Vein endothelial cell (primary cell): Measurements from ENCODE around the genes CHD2 and RGMA.

DNA sequence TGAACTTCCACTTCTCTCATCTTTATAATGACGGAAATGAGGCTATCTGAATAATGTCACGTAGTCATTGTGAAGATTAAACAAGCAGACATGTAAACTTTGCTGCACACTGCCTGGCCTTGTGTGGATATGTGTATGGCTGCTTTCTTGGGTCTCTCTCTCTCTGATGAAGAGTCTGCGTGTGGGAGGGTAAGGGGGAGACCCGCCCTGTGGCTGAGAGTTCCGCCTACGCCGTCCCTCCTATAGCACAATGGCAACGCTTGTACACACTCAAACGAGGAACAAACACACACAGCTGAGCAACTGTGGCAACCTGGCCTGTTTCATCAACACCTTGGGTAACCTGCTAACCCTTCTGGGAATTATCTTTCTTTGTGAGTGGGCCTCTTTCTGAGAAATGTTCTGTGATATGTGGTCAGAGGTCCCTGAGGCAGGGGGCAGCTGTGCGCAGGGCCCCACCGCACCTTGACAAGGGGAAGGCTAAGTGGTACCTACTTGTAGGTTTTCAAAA is 369.9 kb downstream of the SV2B start:
- CAGE, long polyA plus RNA, result no peak

DNA sequence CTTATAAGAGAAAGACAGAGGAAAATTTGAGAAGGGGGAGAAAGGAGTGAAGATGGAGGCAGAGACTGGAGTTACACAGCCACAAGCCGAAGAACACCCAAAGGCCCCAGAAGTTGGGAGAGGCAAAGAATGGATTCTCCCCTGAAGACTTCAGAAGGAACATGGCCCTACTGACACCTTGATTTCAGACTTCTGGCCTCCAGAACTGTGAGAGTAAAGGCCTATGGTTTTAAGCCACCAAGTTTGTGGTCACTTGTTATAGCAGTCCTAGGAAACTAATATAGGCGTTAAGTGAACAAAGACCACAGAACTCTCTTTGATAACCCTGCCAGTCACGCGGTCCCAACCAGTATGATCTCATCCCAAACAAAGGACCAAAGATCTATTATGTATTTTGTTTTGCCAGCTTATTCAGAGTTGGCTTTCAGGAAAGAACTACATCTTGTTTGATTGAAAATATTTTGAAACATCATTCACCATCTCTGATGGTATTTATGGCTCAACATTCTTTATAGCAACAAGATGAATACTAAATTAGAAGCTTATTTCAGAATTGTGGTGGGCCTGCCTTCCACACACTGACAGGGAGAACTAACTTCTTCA is 294.5 kb upstream of the SLCO3A1 start:
- CAGE, long polyA plus RNA, result no peak

DNA sequence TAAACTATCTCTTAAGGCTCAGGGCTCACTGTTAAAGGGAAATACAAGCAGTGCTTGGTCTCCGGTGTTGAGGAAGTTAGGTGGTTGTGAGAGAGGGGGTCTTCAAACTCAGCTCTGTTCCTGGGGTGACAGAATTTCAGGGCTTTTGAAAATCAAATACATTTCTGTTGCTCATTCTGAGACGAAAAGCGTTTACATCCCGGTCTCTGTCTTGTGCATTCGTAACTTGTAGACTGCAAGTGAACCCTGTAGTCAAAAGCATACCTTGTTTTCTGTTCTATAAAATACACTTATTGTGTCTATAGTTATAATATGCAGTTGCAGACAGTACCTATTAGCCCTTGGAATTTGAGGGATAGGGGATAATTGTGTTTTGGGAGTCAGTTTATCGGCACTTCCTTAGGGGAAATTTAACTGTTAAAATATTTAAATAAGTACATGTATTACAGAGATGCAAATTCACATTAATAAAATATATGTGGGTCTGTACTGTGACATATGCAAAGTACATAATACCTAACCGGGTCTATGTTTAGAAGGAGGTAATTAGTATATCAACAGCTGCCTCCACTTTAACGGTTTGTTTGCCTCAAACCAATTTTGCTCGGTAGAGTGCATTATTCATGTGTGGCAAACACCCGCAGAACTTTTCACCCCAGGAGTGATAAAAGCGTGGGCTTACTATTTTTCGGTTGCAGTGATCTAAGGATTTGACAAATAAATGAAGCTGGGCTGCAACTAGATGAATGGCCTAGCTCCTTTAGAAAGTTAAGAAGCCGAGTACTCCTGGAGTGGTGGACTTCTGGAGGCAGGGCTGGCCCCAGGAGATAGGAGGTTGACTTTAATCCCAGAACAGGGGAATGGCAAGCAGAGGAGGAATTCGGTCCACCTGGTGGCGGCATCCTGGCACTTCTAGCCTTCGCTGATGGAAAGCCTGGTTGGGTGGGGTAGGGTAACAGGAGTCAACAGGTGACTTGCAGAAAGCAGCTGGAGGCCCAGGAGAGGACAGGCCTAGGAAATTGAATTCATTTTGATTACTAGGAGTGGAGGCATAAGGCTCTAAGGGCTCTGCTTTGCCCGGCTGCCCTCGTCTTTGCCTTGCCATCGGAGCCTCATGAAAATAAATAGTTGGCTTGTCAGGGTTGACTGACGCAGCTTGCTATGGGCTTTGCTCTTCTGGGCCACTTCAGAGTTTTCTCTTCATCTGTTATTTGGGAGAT is 2.2 kb downstream of the SLCO3A1 start:
- CAGE, long polyA plus RNA, result no peak

DNA sequence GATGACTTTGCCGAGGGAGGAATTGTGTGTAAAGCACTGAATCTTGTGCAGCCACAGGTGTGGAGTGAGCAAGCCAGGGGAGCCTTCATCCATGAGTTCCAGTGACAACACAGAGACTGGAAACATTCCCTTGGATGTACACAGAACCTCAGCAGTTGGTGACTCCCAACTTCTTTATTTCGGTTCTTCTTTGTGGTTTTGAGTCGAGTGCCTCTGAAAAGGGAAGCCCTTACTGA is 7.6 kb downstream of the SLCO3A1 start:
- CAGE, long polyA plus RNA, result no peak

DNA sequence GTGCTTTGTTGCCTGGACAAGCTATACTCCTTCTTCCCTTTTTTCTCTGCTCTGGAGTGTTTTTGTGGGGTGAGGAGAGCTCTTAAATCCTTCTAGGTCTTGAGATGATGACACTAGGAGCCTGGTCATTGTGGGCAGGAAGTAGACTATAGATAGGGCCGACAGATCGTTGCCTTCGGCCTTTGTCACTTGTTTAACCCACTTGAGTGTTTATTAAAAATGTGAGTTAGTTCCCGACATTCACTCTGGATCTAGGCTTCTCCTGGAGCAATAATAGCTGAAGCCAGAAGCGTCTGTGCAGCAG is 93.9 kb downstream of the SLCO3A1 start:
- CAGE, long polyA plus RNA, result no peak

DNA sequence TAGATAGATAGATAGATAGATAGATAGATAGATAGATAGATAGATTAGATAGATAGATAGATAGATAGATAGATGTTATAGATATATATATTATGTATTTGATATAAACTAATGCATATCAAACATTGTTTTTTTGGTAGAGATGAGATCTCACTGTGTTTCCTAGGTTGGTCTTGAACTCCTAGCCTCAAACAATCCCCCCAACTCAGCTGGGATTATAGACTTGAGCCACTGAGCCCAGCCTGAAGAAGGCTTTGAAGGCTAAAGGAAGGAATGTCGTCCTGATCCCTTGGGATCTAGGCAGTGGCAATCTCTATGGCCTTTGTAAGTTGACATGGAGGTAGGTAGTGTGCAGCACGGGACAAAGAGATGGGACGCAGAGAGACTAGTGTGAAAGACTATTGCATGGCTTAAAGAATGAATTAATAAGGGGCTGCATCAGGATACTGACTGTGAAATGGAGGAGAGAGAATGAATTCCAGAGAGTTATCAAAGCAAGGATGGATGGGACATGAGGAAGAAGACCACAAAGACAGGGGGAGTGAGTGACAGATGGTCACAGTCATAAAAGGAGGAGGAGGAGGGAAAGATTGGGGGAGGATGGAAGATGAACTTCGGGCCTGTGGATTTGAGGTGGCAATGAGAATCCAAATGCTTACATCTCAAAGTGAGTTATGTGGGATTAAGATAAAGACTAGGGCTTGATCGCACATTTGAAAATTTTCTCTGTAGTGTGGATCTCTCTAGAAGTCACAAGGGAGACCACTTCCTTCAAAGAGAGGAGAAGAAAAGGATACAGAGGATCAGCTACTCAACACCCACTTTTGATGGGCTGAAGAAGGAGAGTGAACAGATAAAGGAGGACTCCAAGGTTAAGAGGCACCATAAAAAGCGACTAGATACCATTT is 163.0 kb downstream of the SLCO3A1 start:
- CAGE, long polyA plus RNA, result no peak

GRCh38 chr15:92617282-92618274 is 38.0 kb downstream of the FAM174B start:
- CAGE, long polyA plus RNA, result no peak

- CAGE, long polyA plus RNA, result no peak
Observed at GRCh38 chr15:92638584-92639643, 16.7 kb downstream of the FAM174B start.

DNA sequence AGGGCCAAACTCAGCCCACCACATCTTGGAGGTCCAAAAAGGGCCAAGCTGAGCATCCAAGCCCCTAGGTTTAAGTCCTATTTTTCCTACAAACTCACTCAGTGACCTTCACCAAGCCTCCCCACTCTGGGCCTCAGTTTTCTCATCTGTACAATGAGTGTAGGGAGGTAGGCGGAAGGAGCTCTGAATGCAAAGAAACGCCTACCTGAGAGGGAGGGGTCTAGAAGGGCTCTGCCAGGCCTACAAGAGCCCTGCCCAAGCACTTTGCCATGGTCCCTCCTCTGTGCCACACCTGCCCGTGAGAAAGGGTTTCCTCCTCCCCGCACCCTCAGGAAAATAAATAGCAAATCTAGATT is 7.1 kb downstream of the FAM174B start:
- CAGE, long polyA plus RNA, result no peak

- CAGE, long polyA plus RNA, result no peak
Observed at GRCh38 chr15:92840174-92840575, 59.9 kb upstream of the CHD2 start.

DNA sequence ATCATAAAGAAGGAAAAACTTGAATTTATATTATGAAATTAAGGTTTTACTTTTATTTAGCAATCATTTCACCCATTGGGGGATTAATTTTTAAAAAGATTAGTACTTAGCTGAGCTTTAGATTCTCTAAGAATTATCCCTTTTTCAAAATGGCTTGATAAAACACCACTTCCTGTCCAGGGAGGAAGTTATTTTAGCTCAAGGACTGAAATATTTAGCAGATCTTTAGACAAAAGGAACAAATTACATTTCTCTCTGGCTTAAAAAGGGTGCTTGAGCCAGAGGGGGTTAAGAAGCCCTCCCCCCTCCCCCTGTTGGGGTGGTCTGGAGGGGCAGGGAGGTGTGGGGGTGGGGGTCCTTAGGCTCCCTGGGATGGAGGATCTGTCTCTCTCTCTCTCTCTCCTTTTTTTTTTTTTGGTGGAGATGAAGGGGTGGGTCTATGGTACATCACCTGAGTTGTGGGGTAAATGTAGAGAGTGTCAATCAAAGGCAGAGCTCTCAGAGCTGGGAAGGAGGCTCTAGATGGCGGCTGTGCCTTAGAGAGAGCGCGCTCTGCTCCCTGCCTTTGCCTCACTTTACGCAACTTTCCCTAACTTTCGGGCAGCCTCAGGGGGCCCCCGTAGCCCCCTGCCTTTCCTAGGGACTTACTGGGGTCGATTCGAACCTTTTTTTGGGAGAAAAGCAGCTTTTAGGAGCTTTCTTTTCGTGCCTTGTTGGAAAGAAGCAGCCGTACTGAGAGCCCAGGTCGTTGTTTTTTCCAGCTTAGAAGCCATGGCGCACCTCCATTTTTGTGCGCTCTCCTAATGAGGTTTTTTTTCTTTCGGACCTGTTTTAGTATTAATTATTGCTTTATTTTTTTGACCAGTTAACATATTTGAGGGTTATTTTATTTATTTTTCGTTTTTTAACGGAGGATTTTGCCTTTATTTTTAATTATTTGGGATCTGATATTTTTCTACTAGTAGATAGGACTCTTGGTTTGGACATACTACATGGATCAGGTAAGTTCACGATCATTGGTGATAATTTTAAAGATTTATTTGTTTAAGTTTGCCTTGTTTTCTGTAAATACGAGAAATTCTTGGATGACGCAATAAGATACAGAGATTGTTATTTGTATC is at the start of gene CHD2:
Gene CHD2 (plus strand): TSS at position 501 of the 1,121 bp plus-strand sequence.
- CAGE, long polyA plus RNA, result no peak

- CAGE, long polyA plus RNA, result no peak
Observed at GRCh38 chr15:92918754-92919028, 18.6 kb downstream of the CHD2 start.

DNA sequence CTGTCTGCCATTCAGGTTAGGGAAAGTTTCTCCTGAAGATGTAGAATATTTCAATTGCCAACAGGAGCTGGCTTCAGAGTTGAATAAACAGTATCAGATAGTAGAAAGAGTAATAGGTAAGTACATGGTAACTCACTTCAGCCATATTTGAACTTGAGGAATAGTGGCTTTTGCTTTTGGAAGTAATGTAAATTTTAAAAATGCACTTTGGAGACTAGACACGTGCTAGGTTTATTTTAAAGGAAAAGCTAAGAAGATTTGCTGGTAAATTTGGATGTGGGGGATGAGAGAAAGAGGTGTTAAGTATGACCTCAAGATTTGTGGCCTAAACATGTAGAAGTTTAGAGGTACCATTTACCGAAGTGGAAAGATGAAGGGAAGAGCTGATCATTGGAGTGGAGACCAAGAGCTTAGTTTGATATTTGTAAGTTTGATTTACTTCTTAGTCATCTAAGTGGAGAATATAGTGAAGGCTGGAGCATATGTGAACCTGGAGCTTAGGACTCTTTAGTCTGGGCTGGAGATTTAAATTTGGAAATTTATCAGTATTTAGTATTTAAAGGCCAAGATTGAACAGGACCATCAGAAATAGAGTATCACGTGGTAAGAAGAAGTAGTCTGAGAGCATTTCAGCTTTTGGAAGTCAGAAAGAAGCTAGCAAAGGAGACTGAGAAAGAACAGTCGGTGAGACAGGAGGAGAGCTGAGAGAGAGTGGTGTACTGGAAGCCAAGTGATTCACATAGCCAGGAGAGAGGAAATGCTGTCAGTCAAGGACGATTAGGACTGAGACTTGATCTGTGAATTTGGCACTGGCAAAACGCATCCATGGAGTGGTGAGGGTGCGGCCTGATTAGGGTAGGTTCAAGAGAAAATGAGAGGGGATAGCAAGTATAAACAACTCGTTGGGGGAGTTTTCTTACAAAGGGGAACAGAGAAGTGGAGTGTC is 44.5 kb downstream of the CHD2 start:
- CAGE, long polyA plus RNA, result no peak

DNA sequence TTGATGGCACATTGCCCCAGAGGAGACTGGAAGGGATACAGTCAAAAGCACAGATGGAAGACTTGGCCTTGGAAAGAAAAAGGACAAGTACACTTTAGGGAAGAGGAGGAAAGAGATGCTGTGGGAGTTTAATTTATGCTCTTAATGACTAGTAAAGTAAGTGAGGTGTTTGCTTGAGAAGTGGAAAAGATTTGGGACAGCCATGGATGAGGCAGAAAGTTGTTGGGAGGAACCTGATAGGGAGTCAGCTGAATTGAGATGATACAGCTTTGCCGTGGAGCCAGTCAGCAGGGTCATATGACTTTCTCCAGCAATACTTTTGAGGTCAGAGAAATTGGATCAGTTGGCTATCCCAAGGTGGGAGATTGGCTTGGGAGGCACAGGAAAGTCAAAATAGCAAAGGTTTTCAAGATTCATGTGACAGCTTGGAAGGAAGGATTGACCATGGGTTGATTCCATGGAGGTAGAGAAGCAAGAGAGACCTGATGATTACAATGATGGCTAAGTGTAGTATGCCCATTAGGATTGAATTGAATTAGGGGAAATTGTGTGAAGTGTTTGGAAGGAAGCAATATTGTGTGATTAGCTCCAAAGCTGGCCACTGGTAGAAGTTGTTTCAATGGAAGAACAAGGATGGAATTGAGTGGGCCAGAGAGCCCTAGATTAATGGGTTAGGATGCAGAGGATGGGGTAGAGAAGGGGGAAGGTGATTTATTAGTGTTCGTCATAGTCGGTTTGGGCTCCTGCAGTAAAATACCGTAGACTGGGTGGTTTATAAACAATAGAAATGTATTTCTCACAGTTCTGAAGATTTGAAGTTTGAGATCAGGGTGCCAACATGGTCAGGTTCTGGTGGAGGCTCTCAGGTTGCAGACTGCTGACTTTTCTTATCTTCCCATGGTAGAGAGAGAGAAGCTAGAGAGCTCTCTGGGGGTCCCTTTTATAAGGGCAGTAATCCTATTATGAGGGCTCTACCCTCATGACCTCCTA is 82.3 kb downstream of the CHD2 start:
- CAGE, long polyA plus RNA, result no peak

DNA sequence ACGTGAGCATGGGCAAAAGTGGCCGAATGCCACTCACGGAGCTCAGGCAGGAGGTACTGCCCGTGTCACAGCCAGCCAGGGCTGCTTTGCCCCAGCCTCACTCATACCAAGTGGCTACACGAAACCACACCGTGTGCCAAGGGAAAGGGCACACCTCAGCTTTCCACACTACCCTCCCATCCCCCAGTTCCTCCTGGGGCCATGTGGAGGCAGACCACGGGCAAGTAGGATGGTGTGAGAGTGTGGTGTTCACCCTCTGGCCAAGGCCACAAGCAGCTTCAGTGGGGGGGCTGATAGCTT is 25.2 kb downstream of the RGMA start:
- CAGE, long polyA plus RNA, result no peak

- CAGE, long polyA plus RNA, result no peak
Observed at GRCh38 chr15:93088302-93088731, 694 bp downstream of the RGMA start.

GRCh38 chr15:93088732-93089597 is at the start of gene RGMA:
Gene RGMA, minus strand, starts transcription at chr15:93089211.
- CAGE, long polyA plus RNA, result no peak

DNA sequence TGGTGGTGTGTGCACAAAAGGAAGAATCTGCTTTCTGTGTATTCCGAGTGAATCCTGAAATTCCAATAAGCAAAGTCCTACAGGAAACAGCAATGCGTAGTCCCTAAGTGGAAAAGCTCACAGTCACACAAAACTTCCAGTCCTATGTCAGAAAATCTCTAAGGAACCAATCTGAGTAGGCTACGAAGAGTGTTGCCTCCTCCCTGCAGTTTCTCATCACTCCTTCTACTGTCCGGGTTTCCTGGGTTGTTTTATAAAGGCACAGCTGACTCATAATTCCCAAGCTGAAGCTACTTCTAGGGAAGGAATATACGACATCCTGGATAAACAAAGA is 65.6 kb upstream of the RGMA start:
- CAGE, long polyA plus RNA, result no peak

DNA sequence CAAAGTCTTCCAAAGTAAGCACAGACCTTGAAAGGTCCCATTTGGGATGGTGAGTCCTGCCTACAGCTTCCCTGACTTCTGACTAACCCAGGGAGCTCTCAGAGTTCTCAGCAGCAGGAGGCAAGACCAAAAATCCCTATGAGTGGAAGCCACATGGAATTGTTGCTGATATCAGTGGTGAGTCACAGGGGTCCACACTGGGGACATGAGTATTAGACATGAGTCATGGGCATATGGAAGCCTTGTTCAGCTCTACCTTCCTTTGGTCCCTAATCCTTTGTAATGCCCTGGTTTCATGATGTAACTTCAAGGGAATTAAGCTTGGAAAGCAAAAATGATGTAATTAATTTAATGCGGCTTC is 176.0 kb upstream of the RGMA start:
- CAGE, long polyA plus RNA, result no peak

DNA sequence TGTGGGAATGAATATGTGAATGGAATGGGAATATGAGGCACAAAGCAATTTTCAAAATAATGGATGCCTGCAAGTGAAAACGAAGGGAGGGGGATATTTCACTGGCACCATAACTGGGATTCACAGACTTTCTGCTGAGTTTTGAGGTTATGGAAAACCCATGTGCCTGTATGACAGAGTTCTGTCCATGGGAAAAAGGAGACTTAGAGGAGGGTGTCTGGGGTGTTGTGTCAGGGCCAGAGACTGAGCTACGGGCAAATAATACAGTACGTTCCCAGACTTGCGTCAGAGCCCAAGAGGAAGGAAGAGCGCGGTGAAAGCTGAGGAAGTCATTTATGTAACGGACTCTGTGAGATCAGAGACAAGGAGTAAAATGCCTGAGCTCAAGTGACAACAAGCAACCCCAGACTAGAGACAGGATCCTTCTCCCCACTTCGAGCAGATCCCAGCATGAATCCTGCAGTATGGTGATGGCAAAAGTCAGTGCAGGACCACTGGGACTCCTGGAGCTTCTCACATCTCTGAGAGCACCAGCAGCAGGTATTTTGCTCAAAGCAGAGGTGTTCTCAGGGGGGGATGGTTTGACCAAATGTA is 368.6 kb upstream of the MCTP2 start:
- CAGE, long polyA plus RNA, result no peak